ENCODE measurements around a stretch of chr18.

- PRO-cap, 2 experiments, result no peak in any of the 2 experiments
Measured at GRCh38 chr18:48453424-48454093, 44.4 kb upstream of the ZBTB7C start.

DNA sequence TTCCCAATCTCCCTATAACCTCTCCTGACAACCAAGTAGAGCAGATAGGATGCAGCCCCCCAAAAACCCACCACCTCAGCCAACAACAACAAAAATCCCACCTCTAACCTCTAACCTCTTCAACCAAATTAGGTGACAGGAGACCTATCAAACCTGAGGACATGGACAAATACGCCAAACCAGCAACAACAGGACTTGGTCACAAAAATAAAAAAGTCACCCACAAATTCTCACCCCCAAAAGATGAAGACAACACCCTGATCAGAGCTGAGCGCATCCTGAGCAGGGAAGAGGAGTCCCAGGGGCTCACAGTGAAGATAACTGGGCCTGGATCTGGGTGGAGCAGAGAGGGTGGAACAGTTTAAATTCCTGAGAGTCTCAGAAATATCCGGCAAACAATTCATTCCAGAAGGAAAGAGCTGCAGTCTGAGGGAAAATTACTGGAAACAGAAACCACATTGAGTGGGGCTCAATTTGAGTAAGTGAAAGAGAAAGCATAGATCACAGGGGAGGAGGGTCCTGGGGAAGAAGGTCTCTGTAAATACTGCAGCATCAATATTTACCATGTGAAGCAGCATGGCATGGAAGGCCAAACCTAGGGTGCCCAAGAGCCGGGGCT is 61.2 kb upstream of the ZBTB7C start:
- PRO-cap, 2 experiments, result no peak in any of the 2 experiments

DNA sequence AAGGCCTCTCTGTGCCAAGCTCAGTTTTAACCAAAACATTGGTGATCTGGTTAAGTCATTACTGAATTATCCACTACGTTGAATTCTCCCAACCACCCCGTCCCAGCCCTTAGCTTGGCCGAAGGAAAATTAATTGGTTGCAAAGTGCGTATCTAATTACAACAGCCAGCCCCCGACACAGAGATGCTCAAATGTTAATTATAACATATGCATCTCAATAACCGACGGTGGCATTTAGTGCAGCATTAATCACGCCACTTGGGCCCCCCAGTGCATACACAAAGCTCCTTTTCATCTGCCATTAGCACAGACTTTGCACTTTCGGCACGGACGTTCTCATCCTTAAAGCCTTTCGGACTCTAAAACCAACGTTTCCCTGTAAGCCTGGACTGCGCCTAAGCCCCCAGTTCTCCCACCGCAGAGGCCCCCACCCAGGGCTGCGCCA is 440 bp upstream of the CTIF start:
- PRO-cap, 2 experiments, result no peak in any of the 2 experiments

GRCh38 chr18:48540271-48541009 is 1.6 kb downstream of the CTIF start:
- PRO-cap, 2 experiments, result no peak in any of the 2 experiments

GRCh38 chr18:48541010-48541882 is 2.4 kb downstream of the CTIF start:
- PRO-cap, 2 experiments, result peak in 2 of 2 experiments; most common plus-strand start chr18:48541185 (in 1); most common minus-strand start chr18:48541154 (in 1)

GRCh38 chr18:48573493-48574066 is 34.7 kb downstream of the CTIF start:
- PRO-cap, 2 experiments, result no peak in any of the 2 experiments

DNA sequence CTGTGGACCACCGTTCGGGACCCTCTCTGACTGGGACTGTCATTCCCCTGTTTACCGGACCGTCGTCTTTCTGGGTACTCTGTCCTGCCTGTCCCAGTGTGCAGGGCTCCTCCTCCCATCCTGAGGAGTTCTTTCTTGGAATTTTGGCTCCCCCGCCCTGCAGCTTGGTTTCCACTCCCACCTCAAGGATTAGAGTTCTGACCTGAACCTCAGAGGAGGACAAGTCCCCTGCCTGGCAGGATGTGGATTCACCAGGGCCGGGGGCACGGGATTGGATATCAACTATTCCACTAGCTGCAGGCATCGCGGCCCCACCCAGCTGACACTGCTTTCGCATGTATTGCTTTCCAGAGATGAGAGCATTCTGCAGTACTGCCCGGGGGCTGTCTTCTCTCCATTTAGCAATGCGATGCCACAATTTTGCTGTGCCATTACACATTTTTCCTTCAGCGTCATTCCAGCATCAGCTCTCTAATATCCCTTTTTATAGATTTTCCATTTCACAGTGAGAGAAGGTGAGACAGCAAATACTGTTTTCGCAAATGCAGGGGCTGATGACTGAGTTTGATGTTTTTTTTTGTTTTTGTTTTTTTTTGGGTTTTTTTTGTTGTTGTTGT is 41.9 kb downstream of the CTIF start:
- PRO-cap, 2 experiments, result no peak in any of the 2 experiments

GRCh38 chr18:48734897-48735592 is 196.2 kb downstream of the CTIF start:
- PRO-cap, 2 experiments, result no peak in any of the 2 experiments

DNA sequence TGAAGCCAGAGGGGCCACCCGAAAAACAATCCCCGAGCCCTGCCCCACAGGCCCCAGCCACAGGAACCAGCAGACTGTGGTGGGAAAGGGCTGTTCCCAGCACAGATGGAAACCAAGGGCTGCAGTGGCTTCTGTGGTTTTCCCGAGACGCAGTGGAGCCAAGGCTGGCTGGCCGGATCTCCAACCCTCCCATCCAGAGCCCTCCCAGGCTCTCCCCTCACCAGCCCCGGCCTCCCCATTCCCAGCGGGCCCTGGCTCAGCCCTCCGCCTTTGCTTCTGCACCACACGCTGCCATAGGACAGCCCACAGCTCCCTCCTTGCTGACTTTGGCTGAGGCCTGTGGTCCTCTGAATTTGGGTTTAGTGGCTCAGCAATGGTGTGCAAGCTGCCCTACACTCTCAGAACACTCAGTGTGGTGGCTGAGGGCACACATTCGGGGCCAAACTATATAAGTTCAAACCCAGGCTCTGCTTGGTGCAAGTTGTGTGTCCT is 200.2 kb downstream of the SMAD7 start:
- PRO-cap, 2 experiments, result no peak in any of the 2 experiments

DNA sequence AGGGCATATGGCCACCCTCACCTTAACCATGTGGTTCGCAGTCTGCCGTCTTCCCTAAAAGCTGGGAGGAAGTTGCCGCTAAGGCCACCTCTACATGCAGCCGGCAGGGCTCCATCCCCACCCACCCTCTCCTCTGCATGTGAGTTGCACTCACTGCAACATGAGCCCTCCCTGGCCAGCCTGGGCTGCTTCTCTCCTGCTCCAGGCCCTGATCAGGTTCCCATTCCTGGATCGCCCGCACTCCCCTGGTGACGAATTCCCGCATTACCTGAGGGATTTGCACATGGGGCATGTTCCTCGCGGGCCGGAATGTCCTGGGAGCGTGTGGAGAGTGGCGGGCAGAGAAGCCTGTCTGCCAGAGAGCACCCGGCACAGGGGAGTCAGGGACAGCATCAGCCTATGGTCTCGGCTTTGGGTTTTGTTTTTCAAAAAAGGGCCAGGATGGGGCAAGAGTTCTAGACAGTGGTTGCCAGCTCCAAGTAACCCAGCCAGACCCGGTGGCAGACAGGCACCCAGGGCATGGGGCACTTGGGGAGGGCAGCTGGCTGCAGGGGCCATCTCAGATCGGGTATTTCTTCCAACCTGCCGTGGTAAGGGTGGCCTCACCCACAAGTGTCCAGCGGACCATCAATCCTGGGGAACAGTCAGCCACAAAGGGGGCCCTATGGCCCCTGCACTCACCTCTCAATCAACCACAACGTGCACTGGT is 187.8 kb downstream of the SMAD7 start:
- PRO-cap, 2 experiments, result no peak in any of the 2 experiments

- PRO-cap, 2 experiments, result no peak in any of the 2 experiments
Measured at GRCh38 chr18:48789853-48791312, 160.4 kb downstream of the SMAD7 start.

GRCh38 chr18:48800676-48801386 is 149.9 kb downstream of the SMAD7 start:
- PRO-cap, 2 experiments, result no peak in any of the 2 experiments

- PRO-cap, 2 experiments, result no peak in any of the 2 experiments
Measured at GRCh38 chr18:48802819-48803489, 147.8 kb downstream of the SMAD7 start.

DNA sequence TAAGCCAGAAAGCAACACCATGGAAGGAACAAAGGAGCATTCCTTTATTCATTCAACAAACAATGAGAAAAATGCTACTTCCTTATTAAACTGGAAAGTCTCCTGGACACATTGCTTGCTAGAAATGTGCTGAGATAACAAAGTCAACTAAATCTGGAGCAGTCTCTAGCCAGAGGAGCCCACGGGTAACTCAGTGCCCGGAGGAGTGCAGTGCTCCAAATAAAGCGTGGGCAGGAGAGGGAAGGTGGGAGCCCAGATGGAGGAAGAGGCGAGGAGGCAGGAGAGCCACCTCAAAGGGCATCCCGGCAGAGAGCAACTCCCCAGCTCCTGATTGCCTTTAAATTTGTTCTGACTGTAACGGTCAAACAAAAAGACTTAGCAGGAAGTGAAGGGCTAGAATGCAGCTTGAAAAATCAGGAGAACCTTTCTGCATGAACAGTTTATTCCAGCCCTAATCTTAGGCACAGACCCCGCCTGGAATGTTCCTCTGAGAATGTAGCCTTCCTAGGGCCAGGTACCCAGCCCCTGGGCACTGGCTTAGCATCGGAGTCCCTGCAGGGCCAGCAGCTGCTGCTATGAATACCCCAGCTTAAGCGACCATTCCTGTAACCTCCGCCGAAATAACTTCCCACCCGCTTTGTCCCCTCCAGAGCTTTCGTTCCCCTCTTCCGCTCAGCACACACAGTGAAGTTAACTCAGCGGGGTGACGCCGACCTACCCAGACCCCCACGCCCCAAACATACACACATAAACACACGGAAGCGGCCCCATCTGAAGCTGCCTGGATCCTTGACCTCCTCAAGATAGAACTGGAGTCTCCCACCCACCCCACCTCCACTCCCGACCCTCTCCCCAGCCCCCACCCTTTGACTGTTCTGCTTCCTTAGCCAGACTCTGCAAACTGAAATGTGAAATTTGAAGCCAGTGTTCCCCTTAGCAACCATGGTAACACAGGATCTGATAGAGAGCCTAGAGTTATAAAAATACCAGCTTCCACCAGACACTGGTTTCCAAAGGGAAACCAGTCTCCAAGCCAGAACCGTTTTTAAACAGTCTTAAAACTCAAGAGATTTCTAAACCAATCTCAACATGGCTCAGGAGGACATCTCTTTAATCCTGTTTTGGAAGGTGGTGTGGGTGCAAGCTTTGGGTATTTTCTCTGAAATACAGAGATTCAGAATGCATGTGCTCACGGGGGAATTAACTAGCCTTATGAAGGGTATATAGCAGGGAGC is 123.2 kb downstream of the SMAD7 start:
- PRO-cap, 2 experiments, result no peak in any of the 2 experiments

DNA sequence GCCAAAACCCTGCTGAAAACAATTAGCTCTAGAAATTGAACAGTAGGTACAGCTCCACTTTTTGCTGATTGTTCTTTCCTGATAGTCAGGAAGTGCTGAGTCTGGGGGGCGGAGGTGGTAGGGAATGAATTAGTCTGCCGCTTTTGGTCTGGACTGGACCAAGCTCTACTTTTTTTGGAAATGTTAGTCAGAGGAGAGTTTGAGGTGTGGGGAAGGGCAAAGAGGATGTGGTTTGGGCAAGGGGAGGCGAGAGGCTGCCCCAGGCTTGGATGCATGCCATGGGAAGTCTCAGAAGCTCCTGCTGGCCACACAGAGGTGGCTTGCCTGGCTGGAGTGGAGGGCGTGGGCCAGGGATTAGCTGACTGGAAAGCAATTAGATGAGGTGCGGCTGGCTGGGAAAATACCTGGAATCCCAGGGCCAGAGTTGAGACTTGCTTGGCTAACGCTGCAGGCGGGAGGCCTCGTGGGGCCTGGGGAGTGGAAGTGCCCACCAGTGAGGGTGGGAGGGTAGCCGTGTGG is 117.9 kb downstream of the SMAD7 start:
- PRO-cap, 2 experiments, result peak in 2 of 2 experiments; most common plus-strand start position 312 of the sequence (in 2); most common minus-strand start position 173 of the sequence (in 1)

DNA sequence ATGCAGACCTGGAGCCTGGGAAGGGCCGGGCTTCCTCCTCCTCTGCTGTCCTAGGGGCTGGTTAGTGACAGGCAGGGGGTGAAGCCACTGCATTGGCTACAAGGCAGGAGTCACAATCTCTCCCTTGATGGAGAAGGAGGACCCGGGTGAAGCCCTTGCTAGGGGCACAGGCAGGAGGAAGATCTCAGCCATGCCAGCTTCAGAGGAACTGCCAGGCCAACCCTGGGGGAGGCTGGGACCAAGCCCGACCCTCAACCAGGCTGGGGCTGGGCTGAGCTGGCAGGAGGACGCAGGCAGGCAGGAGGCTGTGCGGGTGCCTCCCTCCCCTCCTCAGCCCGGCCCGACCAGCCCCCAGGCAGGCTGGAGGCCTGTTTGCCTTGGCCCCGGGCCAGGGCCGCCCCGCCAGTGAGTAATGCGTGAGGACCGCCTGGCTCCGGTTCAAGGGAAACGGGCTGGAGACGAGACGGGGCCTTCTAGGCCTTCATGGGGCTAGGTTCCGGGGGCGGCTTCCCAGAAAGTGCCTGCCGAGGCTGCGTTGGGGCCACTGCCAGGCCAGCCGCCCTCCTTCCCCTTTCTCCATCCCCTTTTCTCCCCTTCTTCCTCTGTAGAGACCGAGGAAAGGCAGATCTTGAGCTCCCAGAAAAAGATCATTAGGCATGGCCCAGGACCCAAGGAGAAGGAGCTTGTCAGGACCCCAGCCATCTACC is 48.8 kb downstream of the SMAD7 start:
- PRO-cap, 2 experiments, result peak in 2 of 2 experiments; most common plus-strand start position 441 of the sequence (in 2); most common minus-strand start position 210 of the sequence (in 2)

DNA sequence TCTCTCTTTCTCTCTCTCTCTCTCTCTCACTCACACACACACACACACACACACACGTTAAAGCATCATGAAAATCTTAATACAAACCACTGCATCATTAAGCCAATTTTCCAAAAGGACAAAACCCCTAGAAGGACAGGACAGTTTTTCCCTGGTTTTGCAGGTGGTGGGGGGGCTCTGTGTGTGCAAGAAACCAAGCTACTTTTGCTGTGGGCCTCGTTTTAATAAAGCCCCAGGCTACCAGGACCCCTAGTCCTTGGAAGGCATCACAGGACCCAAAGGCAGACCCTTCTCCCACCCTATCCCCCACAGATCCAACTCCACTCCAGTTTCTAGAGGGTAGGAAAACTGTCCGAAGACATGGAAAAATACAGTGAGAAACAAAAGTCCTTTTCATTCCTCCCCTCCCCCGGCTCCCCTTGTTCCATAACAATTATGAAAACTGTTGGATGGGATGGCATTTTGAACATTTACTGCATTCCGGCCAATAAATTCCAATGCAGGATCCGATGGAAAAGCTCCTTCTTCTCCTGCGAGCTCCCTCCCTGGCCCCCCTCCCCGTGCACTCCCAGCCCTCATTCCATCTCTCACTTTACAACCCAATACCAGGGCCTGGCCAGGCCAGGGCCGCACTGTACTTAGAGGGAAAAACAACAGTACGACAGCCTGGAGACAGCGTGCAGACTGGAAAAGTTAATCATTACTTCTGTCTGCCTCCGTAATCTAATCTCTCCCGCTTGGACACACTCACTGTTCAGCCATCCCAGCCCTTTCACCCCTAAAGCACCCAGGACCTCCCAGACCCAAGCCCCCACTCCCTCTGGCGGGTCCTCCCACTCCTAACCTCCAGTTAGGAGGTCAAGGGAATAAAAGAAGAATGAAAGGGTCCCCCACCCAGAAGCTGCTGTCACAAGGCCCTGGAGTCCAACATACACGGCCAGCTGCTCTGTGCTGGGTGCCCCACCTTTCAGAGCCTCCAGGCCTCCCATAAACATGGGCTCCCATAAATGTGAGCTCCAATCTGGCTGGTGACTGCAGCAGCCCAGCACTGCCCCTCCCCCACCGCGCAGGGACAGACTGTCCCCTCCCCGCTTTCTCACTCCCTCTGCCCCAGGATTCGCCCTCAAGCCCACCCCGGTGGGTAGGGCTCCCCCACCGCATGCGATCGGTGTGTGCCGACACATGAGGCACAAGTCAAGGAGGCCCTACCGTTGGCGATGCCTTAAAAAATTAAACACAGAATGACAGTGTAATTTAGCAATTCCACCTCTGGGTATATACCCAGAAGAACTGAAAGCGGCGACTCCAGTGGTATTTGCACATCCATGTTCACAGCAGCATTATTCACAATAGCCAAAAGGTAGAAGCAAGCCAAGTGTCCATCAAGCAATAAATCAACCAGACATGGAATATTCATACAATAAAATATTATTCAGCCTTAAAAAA is 20.7 kb downstream of the SMAD7 start:
- PRO-cap, 2 experiments, result no peak in any of the 2 experiments

GRCh38 chr18:48950759-48950951 is 110 bp downstream of the SMAD7 start:
- PRO-cap, 2 experiments, result no peak in any of the 2 experiments

DNA sequence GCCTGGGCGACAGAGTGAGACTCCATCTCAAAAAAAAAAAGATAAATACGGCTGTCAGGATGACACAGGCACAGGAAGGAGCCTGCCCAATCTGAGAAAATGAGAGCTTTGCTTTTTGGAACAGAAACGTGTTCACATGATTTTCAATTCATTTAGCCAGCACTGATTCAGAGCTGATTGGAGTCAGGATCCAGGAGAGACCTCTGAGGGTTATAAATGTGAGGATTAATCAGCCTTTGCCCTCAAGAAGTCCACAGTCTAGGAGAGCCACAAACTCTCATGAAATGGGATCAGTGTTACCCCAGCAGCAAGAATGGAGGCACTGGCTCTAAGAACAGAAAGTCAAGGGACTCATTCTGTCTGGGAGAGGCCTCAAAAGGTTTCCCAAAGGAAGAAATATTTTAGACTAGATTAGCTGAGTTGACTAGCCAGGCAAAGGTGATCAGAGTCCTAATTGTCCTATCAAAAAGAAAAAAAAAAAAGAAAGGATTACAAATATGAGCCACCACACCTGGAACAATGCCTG is 7.0 kb upstream of the SMAD7 start:
- PRO-cap, 2 experiments, result no peak in any of the 2 experiments

DNA sequence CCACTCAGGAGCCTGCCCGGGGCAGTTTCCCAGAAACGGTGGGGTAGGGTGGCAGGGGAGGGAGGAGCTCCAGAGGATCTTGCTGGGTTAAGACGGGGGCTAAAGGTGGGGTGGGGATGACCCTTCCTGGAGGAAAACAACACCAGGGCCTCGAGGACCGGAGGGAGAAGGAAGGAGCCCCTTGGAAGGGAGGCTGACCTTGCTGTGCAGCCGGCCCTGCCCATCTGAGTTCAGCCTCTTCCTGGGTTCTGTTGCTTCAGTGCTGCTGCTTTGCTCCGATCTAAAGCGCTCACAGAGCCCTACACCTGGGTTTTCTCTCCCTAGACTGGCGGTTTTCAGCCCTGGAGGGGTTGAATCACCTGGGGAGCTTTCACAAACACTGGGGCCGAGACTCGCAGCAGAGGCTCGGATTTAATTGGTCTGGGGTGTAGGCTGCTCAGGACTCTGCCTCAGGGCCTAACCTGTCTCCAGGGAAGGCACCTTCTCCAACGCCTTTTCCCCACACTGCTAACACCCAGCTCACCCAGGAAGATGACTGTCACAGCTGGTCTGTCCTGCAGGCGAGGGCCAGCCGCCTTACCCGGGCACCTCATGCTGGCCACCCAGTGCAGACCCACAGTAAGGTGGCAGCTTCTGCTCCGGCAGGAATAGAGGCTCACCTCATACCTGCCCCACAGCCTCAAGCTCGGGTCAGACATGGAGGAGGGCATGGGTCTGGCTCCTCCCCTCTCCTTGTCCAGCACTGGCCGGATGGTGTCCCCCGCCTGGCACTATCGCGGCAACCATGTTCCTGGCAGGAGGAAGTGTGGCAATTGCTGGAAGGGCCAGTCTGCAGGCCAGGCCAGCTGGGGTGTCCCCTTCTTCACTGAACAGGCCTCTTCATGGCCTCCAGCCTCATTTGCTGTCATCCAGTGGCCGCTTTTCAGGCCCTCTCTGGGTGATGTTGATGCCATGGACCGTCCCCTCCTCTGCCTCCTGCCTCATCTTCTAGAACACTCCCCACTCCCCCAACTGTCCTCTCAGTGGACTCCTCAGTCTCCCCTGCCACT is 41.1 kb upstream of the SMAD7 start:
- PRO-cap, 2 experiments, result peak in 2 of 2 experiments; most common plus-strand start position 827 of the sequence (in 1); most common minus-strand start position 687 of the sequence (in 1)

All from monocyte (primary cell).